Hair follicle dermal papilla cell (primary cell): ENCODE measurements around a stretch of chr20.

- CAGE, long polyA plus RNA = no peak
Measured at GRCh38 chr20:34035569-34036067, 41.9 kb downstream of the RALY start.

GRCh38 chr20:34075809-34076604 lies 36.0 kb downstream of the EIF2S2 start:
- CAGE, long polyA plus RNA = no peak

DNA sequence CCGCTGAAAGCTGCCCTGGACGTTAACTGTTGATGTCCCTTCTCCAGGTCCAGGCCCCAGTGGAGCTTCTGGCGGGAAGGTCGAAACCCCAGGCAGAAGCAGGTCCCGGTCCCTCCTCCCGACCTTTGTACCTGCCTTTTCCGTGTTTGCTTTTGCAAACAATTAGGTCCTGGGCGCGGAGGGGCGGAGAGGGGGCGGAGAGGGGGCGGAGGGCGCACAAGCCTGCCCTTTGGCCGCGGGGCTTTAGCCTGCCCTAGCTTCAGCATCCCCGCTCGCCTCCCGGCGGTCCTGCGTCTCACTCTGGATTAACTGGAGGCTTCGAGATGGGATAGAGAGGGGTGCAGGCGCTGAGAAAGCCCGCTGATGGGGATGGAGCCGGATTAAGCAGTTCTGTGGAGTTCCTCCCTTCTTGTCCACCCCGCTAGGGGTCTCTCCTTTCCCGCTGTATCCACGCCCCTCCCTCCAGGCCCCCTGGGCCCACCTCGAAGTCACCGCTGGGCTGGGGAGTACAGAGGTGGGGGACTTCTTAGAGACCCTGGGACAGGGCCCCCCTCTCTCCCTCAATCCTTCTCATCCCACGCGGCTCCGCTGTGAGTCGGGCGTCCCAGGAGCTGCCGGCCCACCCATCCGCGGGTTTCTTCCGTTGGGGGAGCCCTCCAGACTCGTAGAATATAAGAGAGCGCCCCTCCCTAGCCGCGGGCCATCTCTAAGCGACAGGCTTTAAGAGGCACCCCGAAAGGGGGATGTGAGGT lies 8.4 kb upstream of the AHCY start:
- CAGE, long polyA plus RNA = no peak

DNA sequence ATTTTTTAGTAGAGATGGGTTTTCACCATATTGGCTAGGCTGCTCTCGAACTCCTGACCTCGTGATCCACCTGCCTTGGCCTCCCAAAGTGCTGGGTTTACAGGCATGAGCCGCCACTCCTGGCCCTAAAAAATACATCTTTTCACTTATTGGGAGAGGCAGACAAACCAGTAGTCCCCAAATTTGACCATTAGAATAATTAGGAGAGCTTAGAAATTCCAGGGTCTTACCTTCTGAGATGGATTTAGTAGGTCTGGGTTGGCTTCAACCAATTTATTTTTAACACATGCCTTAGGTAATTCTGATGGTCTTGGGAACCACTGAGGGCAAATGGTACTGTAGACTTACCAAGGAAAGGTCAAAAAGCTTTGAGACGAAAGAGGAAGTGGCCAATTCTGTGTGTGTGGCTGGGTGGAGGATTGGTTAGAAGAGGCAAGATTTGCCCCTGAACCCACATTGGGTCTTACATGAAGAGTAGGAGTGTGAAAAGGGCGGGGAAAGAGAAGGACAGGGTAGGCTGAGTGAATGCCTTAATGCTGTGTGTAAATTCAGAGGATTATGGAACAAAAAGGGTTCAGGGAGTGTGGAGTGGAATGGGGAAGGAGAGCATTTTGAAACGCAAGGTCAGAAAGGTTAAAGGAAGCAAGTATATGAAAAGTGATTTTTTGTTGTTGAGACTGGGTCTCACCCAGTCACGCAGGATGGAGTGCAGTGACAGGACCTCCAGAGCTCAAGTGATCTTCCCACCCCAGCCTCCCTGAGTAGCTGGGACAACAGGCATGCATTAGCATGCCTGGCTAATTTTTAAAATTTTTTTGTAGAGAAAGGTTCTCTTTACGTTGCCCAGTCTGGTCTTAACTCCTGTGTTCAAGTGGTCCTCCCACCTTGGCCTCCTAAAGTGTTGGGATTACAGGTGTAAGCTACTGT lies 2.8 kb downstream of the ITCH start:
- CAGE, long polyA plus RNA = no peak

- CAGE, long polyA plus RNA = no peak
Measured at GRCh38 chr20:34580232-34580717, 21.8 kb downstream of the MAP1LC3A start.

- CAGE, long polyA plus RNA = no peak
Measured at GRCh38 chr20:34818539-34819355, 6.7 kb downstream of the NCOA6 start.

- CAGE, long polyA plus RNA = no peak
Measured at GRCh38 chr20:34874686-34875258, 1.6 kb upstream of the ACSS2 start.

DNA sequence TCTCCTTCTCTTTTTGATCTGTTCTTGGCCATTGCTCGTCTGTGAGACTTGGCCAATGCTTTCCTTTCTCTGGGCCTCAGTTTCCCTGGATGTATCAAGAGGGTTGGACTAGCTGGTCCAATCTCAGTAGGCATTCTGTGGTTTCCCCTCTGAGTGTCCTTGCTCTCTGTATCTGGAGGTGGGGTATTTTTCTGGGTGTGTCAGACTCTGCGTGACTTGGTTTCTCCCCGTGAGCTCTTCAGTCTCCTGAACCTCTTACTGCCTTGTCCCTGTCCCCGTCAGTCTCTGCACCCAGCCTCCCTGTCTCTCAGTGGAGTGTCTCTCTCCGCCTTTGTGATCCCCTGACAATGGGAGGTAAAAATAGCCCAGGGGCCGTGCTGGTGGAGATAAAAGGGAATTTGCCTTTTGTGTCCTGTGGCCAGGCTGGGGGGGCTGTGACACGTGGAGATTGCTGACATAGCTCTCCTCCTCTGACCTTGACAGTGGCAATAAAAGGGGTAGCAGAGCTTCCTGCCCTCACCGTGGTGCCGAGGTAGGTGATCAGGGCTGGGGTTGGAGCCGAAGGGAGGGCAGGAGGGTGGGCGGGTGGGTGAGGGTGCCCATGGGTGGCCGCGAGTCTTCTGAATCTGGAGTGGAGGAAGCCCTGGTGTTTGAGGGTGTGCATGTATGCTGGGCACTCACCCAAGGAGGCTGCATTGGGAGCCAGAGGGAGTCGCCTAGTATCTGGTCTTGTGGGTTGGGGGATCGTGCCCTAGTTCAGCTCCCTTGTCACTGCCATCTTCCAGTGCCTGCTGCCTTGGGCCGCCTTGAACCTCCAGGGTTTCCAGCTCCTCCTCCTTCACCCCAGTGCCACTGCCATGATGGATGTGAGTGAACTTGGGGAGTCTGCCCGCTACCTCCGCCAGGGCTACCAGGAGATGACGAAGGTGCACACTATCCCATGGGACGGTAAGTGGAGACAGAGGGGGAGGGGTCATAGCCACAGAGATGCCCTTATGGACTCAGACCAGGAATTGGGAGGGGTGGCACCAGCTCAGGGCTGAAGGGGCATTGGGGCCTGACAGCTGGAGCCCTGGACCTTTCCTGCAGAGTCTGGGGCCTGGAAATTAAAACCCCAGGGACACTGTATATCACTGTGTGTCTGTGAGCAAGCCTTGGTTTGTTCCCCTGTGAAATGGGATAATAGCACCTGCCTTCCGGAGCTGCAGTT lies 21.9 kb downstream of the MYH7B start:
- CAGE, long polyA plus RNA = no peak

- CAGE, long polyA plus RNA = no peak
Measured at GRCh38 chr20:34985658-34986473, 30.2 kb downstream of the MYH7B start.

DNA sequence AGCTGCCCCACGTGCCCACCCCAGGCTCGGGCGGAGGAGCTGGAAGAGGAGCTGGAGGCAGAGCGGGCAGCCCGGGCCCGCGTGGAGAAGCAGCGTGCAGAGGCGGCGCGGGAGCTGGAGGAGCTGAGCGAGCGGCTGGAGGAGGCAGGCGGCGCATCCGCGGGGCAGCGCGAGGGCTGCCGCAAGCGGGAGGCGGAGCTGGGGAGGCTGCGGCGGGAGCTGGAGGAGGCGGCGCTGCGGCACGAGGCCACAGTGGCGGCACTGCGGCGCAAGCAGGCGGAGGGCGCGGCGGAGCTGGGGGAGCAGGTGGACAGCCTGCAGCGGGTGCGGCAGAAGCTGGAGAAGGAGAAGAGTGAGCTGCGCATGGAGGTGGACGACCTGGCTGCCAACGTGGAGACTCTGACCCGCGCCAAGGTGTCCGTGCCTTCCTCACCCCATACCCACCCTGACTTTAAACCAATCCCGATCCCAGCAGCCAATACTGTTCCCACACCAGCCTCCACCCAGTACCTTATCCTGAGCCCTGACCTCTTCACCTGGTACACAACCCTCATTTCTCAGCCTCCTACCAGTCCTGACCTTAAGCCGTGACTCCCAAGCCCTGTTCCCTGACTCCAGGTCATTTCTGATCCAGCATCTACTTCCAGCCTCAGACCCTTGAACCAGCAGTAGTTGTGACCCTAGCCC lies 41.7 kb downstream of the MYH7B start:
- CAGE, long polyA plus RNA = no peak

DNA sequence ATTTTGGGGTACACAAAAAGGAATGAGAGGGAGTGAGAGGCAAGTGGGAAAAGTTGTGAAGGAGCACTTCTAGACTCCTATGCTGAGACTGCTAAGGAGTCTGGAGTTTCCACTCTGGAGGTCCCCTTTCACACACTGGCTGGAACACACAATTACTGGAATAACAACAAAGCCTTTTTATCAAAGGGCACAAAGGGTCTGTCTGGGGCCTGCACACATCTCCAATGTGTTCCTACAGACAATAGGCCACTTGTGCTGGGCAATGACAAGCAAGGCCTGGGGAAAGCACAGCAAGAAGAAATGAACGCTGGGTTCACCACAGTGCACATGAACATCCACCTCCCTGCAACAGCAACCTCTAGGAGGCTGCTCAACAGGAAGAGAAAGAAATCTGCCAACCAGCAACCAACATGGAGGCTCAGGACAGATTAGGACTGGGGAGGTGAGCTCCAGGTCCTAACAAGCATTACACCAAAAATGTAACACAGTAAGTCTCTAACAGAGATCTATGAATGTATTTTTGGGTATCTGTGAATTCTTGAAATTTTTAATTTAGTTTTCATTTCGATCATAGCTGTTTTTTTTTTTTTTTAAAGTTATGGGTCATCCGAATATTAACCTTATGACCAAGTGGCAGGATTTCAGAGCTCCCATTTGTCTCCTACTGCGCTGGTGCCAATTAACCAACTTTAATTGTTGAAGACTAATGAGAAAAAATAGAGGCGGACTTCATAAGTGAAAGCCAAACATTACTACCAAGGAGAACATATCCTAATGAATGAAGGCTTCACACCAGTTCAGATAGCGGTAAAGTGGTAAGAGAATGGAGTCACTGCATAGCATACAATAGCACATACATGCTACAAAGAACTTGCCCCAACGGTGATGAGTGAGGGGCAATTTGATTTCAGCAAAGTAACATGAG lies 43.7 kb downstream of the TRPC4AP start:
- CAGE, long polyA plus RNA = no peak

- CAGE, long polyA plus RNA = no peak
Measured at GRCh38 chr20:35265707-35266067, 12.2 kb downstream of the MMP24OS start.

GRCh38 chr20:35303794-35304447 lies 11.7 kb upstream of the FAM83C start:
- CAGE, long polyA plus RNA = no peak

DNA sequence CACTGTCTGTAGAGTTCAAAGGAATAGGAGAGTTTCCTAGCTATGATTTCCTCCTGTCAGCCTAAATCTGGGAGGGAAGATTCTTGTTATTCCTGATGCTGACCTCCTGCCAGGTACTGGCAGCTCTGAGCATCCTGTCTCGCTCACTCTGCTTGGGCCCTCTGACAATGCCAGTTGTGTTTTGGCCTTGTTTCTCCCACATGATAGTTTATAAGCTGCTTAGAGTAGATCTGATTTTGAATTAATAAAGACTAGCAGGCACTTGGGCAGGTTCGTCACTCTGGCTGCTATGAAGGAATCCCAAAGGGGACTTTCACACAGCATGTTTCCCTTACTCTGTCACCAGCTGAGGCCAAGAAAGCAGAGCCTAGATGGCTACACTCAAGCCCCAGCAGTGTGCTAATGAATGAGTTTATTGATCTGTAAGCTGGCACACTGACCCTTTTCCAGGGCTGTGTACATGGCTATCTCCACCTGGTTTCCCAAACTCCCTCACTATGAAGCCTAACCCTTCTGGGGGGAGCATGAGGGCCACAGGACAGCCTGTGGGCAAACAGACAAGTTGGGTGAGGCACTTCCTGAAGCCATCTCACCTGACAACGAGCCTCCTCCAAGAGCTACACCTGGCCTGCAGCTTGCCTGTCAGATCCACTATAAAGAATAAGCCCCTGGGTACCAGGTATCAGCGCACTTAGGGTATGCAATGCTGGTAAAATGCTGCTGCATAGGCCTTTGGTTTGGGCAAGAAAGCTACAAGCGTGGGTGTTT lies 52.2 kb downstream of the UQCC1 start:
- CAGE, long polyA plus RNA = no peak

GRCh38 chr20:35599650-35600308 lies 15.8 kb upstream of the SPAG4 start:
- CAGE, long polyA plus RNA = no peak

DNA sequence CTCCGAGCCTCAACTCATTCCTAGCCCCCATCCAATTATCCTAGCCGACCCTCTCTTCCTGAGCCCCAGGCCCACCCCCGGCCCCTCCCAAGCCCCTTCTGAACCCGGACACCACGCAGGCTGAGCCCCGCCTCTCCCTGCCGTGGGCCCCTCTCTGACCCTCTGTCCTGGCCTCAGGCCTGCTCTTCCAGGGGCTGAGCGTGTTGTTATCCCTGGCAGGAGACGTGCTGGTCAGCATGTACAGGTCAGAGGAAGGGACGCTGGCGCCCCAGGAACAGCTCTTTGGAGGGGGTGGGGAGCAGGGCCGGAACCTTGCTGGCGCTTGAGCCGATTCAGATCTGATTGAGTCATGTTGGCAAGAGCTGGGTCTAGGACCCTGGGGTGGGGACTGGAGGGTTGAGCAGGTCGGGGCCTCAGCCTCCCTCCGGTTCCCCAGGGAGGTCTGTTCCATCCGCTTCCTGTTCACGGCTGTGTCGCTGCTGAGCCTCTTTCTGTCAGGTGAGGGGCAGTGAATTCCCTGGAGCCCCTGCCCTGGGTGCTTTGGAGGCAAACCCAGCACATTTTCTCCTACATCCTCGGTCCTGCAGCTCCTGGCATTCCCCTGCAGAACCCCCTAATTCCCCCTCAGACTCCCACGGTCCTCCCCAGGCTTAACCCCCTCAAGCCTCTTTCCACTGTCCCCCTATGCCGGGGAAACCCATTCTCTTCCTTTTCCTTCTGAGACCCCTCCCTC lies 1.9 kb downstream of the SPAG4 start:
- CAGE, long polyA plus RNA = no peak

DNA sequence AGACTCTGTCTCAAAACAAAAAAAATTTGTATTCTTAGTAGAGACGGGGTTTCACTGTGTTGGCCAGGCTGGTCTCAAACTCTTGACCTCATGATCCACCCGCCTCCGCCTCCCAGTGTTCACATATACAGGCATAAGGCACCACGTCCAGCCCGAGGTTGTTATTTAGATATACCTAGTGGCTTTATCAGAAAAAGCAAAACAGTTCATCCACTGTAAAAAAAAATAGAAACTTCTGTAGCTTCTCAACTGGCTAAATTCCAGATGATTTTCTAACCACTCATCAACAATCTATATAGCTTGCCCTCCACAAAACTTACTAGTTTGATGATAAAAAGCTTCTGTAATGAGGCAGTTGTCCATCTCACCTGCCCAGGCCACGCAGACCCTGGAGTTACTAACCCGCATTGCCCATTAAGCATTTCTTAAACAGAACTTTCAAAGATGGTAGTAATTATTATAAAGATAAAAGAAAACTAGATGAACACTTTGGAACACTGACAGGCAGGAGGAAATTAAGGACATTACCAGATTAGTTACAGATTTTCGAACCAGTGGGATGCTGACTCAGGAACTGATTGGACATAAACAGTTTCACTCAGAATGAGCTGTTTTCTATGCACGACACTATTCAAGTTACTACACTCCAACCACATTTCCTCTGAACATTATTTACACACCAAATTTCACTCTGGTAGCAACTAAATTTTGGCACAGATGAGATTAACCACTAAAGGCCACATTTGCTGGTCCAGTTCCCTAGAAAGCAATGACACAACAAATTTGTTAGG lies 2.7 kb downstream of the ROMO1 start:
- CAGE, long polyA plus RNA = no peak

DNA sequence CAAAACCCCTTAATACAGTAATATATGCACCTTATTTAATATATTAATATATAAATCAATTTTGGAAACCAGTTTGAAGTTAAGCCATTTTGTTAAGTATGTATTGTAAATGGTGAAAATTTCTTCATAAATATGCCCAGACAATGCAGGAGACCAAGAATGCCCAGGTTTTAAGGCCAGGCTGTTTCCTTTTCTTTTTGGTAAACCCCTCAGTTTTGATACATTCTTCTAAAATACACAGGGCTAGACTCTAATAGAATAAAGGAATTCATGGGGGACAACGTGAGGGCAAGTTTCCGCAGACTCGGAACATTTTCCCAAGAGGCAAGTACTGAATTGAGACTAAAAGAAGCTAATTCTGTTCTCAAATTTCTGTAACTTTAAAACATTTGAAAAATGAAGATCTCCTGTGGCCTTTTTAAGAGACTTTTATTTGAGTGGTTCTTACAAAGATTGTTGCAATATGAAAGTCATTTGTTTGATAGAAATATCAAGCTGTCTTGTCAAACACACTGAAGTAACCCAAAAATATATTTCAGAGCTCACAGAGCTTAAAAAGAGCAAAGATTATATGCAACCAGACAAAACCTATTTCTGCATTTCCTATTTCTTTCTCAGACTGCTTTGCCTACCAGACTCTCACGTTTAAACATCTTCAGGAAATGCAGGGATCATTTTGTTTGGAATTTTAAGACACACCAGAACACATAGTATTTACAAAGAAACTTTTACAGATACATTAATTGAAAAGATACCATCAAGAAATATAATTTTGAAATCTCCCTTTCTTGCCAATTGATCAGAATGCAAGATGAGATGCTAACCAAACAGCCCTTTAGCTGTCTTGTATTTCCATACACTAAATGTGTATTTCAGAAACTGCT lies 4.2 kb downstream of the ROMO1 start:
- CAGE, long polyA plus RNA = no peak

DNA sequence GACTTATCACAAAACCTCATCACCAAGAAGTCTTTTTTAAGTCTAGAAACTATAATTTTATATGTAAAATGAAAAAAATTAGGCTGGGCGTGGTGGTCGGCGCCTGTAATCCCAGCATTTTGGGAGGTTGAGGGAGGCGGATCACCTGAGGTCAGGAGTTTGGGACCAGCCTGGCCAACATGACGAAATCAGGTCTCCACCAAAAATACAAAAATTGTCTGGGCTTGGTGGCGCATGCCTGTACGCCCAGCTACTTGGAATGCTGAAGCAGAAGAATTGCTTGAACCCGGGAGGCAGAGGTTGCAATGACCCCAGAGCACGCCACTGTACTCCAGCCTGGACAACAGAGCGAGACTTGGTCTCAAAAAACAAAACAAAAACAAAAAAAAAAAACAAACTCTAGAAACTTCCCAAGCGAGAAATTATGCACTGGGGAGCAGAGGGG lies 17.7 kb downstream of the ROMO1 start:
- CAGE, long polyA plus RNA = no peak

GRCh38 chr20:35731441-35732462 lies 10.3 kb downstream of the RBM39 start:
- CAGE, long polyA plus RNA = no peak